Amniotic epithelial cell (primary cell): ENCODE measurements around a stretch of chr5.

GRCh38 chr5:95823433-95824581, 1.3 kb upstream of the GLRX start:
- RRBS: no CpG with 5 or more reads among the region's 16 CpGs

GRCh38 chr5:95835480-95836439, 13.2 kb upstream of the GLRX start:
- RRBS: no CpG with 5 or more reads among the region's 11 CpGs

GRCh38 chr5:95852608-95853276, 30.2 kb upstream of the GLRX start:
- RRBS: no CpG with 5 or more reads among the region's 4 CpGs

GRCh38 chr5:95857857-95858551, 35.5 kb upstream of the GLRX start:
- RRBS: no CpG with 5 or more reads among the region's 14 CpGs

DNA sequence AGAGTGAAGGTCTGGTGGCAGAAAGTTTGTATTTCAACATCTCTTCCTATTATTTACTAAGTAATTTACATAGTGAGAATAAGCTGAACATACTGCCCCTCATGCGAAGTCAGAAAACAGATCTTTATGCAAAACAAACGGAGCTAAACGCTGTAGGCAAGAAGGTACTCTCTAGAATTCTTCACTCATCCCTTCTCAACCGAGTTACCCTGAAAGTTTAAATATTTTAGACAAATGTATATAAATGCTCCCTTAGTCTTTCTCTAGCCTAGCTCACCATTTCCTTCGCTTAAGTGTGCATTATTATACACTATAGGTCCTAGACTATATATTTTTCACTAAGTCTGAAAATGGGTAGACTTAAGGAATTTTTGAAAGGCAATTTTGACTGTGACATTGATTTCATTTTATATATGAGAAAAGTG, 44.8 kb downstream of the ELL2 start:
- RRBS: no CpG with 5 or more reads among the region's 5 CpGs

DNA sequence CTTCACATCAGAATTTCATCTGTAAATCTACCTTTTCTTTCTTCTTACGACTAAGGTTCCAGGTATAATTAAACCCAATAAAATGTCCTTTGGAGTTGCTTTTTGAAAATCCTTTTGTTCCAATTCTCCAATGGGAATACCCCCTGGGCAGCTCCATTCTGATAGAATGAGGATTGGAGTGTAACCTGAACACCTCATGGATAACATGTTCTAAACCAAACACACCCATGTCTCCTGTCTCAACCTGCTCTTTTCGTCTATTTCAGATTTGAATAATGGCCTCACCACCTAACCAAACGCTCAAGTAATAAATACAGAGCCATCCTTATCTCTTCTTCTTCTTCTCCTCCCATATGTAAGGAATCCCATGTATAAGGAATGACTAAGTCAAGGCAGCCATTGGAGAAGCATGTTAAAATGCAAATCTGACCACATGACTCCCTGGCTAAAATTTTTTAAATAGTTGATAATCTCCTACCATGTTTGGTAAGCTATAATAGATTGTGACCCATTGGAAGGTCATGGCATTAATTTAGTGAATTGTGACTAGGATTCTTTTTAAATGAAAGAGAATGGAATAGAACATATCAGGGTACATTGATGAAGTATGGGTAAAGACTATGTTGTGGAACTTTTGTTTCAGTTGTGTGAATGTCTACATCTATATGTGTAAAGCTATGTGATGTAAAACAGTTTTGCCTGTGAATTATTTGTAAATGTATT, 26.0 kb downstream of the ELL2 start:
- RRBS: no CpG with 5 or more reads among the region's 3 CpGs

- RRBS: no CpG with 5 or more reads among the region's 3 CpGs
These were observed 160.6 kb upstream of the ELL2 start for GRCh38 chr5:96122265-96122657.

- RRBS: no CpG with 5 or more reads among the region's 19 CpGs
These were observed 1.5 kb downstream of the PCSK1 start for GRCh38 chr5:96431528-96431983.

GRCh38 chr5:96743117-96743845, 64.5 kb downstream of the ERAP1 start:
- RRBS: no CpG with 5 or more reads among the region's 13 CpGs

GRCh38 chr5:96776007-96776650, 31.6 kb downstream of the ERAP1 start:
- RRBS: no CpG with 5 or more reads among the region's 8 CpGs

DNA sequence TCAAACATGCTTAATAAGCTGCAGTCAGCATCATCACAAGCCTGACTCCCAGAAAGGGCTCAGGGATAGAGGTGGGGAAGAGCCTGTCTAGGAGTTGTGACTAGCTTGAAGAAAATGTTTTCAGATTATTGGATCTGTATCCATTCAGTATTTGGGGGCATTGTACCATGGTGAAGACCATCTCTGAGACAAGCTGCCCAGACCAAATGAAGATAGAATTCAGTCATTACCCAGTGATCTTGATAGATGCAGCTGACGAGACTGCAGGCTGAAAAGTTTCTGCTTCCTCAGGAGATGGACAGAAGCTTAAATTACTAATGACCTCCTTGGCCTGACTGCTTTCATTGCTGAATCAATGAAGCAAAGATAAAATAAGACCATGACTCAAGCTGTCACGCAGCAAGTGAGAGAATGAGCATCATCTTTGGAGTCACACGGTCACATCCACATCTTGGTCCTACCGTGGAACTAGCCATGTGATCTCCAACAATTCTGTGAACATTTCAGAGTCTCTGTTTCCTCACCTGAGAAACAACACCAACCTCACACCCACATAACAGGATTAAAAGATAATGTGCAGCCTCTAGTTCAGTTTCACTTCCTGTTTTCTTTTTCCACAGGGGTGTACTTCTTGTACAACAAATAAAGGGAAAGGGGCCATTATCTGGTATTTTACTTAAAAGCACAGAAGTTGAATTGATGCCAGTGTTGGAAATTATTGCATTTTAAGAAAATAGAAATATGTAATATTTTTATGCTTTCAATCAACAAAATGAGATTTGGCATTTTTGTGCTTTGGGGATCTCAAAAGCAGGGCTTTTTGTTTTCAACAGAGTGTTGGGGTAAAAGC, 9.6 kb downstream of the ERAP2 start:
- RRBS: no CpG with 5 or more reads among the region's 4 CpGs

DNA sequence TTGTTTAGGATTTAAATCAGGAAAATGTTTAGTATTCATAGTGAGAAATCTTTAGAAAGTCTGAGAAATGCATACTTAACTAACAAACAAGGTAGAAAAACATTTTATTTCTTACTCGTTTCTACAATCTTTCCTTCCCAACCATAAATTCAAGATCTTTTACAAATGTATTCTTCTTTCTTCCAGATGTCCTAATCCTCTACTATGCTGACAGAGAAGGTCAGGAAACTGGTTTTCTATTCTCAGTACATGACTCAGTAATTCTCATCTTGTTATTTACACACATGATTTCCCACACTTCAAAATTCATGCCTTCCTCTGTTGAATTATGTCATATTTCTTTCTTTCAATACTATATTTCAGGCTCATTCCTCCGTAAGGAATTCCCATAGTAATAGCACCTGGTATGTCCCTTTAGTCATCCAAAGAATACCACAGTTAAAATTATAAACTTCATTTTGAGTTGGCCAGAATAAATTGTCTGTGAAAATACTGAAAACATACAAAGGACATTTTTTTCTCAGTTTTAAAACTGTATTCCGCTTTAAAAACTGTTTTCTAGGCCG, 14.3 kb upstream of the LNPEP start:
- RRBS: no CpG with 5 or more reads among the region's 4 CpGs

DNA sequence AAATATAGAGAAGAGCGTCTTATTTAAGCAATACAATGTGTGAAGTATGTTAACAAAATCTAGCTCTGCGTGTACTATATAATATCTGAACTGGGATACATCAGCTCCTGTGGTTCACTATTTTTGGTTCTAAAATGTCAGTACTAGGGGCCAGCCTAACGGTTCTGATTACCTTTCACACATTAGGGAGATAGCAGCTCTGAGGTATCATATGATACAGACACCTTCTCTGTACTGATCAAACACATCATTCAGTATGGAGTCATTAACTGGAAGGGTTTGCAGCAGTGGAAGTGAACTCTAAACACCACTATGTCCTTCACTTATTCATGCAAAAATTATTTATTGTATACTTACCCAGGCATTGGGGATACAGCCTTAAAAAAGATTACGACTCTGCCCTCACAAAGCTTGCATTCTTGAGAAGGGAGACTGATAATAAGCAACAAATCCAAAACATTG, 2.1 kb upstream of the LNPEP start:
- RRBS: no CpG with 5 or more reads among the region's 4 CpGs

GRCh38 chr5:97336876-97337327, 153.9 kb upstream of the RIOK2 start:
- RRBS: no CpG with 5 or more reads among the region's 2 CpGs

GRCh38 chr5:98939075-98939839, 10.4 kb upstream of the CHD1 start:
- RRBS: no CpG with 5 or more reads among the region's 7 CpGs

DNA sequence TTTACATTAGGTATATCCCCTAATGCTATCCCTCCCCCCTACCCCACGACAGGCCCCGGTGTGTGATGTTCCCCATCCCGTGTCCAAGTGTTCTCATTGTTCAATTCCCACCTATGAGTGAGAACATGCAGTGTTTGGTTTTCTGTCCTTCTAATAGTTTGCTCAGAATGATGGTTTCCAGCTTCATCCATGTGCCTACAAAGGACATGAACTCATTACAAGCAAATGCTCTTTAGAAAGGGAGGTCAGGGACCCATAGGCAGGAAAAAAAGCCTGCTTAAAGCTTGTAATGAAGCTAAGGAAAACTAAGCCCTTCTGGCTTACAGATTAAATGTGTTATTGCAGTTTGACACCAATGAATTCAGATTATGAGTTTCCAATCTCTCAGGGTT, 462 bp upstream of the FAM174A start:
- RRBS: no CpG with 5 or more reads among the region's 3 CpGs

GRCh38 chr5:100827155-100828002, 75.7 kb downstream of the ST8SIA4 start:
- RRBS: no CpG with 5 or more reads among the region's 3 CpGs

DNA sequence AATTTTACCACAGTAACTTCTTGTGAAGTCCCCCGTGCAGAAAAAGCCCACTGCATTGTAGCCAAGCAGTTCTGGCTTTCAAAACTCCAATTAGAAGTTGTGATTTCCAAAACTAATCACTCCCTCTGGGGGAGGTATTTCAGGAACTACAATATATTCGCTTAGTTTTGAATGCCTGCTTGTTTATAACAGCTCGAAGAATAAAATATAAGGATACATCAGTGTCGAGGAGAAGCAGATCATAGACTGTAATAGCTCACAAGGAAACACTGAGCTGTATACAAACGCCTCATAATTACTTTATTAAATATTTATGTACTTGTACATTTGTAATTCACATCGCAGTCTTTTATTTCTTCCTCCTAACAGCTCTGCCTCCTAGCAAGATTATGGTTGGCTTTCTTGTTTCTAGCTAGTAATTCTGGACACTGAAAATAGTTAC, 111.3 kb downstream of the PAM start:
- RRBS: no CpG with 5 or more reads among the region's 6 CpGs

- RRBS: no CpG with 5 or more reads among the region's 6 CpGs
These were observed 94.8 kb downstream of the GIN1 start for GRCh38 chr5:103025132-103025633.

DNA sequence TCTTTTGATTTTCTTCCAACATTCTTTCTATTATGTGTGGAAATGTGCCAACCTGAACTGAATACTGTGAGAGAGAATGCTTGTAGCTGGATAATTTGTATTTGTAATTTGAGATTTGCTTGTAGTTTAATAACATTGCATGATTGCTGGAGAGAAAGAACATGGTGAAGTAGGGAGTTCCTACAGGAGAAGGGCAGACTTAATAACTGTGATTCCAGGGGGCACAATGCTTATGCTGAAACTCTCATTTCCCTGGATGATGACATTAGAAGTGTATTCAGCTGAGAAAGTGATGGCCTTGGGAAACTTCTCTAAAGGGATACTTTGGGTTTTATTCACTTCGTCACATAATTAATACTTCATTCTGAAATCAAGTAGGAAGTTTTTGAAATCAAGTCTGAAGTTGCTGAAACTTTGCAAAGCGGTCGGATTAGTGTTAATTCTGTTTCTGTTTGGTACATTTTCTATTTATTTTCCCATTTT, 978.1 kb upstream of the NUDT12 start:
- RRBS: no CpG with 5 or more reads among the region's 3 CpGs